SK-MEL-5 (cell line): ENCODE measurements around the genes ATXN1L and PMFBP1.

RAMPAGE:
- cytosol, long total RNA: no peak
- long total RNA: no peak
- nucleus, long total RNA: no peak
These were observed 2.7 kb downstream of the MARVELD3 start for GRCh38 chr16:71628686-71629173.

DNA sequence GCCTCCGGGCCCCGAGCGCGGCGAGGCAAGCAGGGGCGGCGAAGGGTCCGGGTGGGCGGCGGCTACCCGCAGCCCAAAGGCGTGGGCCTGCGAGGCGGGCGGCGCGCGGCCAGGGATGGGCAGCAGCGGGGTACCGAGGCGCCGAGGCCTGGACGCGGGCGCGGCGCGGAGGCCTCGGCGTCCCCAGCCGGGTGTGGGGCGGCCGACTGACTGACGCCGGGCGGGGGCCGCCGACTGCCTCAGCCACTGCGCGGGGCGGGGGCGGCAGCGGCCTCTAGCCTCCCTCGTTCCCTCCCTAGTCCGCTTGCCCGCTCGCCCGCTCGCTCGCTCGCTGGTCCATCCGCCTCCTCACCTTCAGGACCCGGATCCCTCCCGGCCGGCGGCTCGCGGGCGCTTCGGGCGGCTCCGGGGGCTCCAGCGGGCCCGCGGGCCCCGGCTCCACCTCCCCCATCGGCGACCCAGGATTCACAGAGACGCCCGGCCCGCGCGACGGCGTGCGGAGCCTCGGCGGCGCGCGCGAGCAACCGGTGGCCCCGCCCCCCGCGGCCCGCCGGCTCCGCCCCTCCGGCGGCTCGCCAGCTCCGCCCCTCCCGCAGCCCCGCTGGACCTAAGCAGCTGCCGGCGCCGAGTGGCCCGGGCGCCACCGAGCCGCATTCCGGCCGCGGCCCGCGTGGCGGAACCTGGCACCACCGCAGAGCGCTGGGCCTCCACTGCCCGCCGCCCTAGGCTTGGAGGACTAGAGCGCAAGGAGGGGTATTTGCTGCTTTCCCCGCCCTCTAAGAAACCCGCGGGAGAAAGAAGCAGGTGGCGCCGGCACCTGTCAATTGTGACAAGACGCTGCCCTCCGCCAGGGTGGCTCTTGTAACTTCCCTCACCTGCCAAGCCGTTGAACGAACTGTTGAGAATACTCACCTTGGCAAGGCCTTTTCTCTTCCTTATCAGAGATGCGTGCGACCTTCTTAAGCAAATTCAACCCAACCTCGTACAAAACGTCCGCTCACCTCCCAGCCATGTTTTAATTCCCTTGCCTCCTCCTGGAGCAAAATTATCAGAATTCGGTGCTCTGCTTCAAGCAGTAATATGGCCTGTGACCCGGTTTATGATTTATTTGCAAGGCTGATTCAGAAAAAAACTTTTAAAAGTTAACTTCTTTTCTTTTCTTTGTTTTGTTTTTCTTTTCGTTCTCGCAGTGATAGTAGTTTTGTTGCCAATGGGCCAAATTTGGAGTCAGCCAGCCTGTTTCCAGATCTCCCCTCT is 656 bp downstream of the PHLPP2 start:
RAMPAGE:
- cytosol, long total RNA: no peak
- long total RNA: no peak
- nucleus, long total RNA: no peak

DNA sequence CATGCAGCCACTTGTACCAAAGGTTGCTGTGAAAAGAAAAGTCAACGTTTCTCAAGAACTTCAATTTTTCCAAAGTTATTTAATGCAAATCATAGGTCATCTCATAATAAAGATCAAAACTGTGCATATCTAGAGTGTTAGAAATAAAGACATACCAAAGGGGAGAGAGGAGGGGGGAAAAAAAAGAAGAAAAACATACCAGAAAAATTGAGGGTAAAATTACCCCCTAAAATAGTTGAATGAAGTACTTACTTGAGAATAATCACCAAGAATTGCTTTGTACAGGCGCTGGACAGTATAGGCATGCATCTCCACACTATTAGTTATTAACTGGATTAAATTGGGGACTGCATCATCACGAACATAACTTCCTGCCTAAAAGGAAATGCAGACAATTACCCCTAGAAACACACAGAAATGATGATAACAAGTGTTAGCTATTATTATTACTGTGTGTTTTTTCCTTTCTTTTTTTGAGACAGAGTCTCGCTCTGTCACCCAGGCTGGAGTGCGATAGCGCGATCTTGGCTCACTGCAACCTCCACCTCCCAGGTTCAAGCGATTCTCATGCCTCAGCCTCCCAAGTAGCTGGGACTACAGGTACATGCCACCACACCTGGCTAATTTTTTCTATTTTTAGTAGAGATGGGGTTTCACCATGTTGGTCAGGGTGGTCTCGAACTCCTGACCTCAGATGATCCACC is 25.6 kb upstream of the PHLPP2 start:
RAMPAGE:
- cytosol, long total RNA: no peak
- long total RNA: no peak
- nucleus, long total RNA: no peak

DNA sequence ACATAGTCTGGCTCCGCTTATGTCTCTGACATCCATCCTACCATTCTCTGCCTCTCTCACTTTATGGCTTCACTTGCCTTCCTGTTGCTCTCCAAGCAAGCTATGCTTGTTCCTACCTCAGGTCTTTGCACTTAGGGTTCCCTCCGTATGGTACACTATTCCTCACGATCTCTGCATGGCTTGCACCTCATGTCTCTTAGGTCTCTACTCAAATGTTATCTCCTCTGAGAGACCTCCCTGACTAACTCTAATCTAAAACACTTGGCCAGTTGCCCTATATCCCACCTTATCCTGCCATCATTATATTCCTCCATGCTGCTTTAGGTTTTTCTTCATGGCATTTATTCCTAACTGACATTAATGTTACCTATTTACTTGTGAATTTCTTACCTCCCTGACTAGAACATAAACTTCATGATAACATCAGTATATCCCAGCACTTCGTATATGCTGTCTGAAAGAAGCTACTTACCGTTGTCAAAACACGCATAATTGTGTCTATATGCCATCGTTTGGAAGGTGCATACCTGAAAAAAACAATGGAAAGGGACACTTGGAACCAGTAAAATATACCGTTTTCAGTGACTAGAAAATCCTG is 29.0 kb upstream of the PHLPP2 start:
RAMPAGE:
- cytosol, long total RNA: no peak
- long total RNA: no peak
- nucleus, long total RNA: no peak

DNA sequence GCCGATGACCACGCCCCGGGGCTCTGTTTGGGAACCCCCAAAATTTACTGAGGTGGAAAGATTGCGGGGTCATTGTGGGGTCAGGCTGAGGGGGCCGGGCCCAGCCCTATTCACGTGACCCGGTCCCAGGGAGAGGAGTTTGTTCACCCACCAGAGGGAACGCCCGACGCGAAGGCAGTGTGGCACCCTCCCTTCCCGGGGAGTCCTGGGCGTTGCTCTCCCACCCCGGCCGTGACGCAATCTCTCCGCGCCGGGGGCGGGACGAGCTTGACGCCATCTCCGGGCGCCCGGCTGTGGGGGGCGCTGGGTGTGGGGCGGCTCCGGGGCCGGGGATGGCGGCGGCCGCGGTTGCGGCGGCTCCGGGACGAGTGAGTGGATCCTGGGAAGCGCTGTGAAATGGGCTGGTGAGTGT is at the start of gene ATXN1L:
Gene ATXN1L (plus strand): TSS at position 276 of the 412 bp plus-strand sequence.
RAMPAGE:
- cytosol, long total RNA: no peak
- long total RNA: no peak
- nucleus, long total RNA: no peak

DNA sequence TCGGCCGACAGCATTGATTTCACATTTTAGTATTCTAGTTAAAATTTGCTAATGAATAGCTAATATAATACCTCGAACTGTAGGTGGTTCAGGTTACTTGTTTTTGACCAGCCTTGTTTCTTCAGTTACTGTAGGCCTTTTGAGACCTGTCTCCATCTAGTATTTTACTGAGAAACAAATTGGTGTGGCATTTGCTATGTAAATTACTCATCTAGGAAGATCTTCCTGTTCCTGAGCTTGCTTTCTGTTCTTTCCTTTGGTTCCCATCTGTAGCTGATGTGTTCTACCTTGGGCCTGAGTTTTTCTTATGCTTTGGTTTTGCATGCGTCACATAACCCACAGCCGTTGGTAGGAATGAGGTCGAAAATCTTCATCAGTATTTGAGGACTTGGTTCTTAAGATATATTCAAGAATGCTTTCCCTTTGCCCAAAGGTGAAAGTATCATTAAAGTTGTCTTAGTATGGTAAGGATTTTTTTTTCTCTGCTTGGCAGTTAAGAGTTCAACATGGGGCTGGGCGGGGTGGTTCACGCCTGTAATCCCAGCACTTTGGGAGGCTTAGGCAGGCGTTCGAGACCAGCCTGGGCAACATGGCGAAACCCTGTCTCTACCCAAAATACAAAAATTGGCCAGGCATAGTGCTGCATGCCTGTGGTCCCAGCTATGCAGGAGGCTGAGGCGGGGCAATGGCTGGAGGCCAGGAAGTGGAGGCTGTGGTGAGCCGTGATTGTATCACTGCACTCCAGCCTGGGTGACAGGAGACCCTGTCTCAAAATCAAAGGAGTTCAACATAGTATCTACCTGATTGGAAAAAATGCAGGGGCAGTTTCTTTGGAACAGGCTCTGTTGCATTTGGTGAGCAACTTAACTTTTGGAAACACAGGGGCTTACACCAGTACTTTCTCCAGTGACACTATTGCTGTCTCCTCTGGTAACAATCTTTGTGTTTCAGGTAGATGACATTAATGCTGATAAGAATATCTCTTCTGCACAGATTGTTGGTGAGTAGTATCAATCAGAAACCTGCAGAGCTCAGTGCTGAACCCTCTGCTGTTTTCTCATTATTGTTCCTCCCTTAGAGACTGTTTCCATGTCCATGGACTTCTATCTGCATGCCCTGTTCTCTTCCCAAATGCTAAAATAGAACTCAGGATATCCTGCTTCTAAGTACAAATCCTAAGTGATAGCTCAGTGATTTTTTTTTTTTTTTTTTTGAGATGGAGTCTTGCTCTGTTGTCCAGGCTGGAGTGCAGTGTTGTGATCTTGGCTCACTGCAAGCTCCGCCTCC is 28.9 kb downstream of the IST1 start:
RAMPAGE:
- cytosol, long total RNA: no peak
- long total RNA: no peak
- nucleus, long total RNA: no peak

GRCh38 chr16:71926847-71927314 is 31.6 kb downstream of the IST1 start:
RAMPAGE:
- cytosol, long total RNA: no peak
- long total RNA: no peak
- nucleus, long total RNA: no peak

DNA sequence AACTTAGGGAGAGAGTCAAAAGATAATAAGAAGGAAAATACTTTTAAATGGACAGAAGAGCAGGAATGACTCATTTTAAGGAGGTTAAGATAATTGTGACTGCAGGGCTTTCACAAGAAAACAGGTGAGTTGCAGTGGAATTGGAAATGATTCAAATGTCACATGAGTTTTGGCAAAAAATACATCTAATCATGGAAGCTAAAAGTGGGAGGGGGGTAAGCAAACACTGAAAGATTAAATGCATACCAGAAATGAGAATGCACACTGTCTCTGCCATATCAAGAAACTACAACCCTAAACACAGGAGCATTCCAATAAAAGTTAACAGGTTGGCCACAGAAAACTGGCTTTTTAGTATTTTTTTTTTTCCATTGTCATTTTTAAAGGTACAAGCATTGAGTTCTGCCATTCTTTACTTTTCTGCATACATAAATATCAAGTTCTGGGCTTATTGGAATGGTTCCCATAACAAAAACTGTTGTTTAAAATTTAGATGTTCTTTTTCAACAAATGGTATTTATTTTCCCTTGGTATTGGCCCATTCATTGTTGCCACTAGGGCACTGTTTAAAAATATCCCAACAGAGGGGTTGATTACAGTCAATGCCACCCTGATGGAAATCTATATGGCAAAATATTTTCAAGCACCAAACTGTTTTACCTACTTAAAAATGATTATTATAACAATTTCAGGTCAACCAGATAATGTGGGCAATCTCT is 35.1 kb downstream of the IST1 start:
RAMPAGE:
- cytosol, long total RNA: no peak
- long total RNA: no peak
- nucleus, long total RNA: no peak

DNA sequence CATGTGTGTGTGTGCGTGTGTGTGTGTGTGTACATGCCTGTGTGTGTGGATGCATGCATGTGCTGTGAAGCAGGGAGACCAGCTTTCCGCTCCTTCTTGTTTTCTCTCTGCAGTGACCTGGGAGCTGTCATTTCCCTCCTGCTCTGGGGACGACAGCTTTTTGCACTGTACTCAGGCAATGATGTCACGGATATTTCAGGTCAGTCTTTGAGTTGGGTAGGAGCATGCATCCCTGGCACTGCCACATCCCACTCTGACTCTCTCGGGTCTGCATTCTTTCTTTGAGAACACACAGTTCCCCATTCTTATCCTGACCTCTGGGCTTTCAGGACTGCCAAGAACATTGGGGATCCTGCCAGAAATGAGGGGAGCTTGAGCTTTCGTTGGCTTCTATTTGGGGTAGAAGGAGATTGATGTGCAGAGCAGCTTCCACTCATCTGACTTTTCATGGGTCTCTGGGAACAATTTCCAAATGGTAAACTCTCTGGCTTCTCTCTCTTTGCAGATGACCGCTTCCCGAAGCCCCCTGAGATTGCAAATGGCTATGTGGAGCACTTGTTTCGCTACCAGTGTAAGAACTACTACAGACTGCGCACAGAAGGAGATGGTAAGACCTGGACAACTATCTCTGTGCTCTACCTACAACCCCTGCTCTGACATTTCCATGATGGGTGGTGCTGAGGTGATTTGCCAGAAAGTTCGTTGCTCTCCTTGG is 10.9 kb downstream of the HPR start:
RAMPAGE:
- cytosol, long total RNA: no peak
- long total RNA: no peak
- nucleus, long total RNA: no peak

GRCh38 chr16:72098702-72099369 is 5.2 kb downstream of the DHX38 start:
RAMPAGE:
- cytosol, long total RNA: no peak
- long total RNA: no peak
- nucleus, long total RNA: no peak

DNA sequence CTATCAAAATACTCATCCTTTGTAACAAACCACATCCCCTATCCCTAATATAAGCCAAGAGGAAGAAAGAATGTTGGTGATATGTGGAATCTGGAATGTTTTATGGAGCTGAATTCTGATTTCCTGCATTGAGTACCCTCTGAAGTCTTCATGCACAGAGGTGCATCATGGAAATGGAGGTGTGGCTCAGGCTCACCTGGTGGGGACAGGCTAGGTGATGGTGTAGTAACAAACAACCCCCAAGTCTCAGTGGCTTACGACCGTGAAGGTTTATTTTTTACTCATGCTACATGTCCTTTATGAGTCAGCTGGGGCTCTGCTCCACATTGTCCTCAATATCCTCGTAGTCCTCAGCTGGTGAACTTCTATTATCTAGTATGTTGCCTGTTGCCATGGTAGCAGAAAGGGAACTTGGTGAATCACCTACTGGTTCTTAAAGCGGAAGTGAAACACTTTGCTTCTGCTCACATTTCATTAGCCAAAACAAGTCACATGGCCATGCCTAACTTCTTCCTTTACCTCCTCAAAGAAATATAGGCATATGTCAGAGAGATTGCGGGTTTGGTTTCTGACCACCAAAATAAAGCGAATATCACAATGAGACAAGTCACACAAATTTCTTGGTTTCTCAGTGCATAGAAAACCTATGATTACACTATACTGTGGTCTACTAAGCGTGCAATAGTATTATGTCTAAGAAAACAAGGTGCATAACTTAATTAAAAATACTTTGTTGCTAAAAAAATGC is at the start of gene PMFBP1:
Gene PMFBP1 (minus strand): TSS at position 75 of the 748 bp plus-strand sequence.
RAMPAGE:
- cytosol, long total RNA: no peak
- long total RNA: no peak
- nucleus, long total RNA: no peak

DNA sequence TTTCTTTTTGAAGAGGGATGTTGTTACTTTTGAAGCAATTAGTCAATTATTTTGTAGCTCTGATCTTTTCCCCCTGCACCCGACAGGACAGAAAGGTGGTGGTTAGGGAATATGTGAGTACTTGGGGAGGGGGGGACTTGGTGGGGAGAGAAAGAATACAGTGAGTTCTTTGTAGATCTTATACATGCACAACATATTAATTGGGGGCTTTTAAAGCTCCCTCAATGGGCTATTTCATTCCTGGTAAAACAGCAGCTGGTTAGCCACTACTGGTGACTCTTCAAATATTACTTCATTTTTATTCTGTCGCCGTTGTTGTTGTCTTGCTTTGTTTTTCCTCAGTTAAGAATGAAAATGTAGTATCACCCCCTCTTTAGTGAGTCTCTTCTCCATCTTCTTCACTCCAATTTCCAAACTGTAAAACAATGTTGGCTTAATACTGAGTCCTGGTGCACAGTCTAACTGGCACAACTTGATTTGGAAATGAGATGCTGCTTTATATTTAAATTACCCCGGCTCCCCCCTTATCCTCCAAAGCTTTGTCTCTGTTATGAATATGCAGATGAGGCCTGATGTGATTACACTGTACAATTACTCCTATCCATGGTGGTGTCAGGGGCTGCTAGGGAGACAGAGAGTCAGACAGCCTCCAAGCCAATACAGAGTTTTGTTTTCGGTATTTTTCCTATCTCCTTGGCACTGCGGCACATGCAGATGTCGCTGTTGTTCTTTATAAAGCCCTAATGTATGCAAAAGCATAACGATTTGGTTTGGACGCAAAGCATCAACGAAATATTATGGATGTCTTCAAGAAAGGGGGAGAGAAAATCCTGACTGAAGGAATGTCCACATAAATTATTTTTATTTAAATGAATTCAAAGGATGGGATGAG is 256.9 kb upstream of the PMFBP1 start:
RAMPAGE:
- cytosol, long total RNA: no peak
- long total RNA: no peak
- nucleus, long total RNA: no peak

DNA sequence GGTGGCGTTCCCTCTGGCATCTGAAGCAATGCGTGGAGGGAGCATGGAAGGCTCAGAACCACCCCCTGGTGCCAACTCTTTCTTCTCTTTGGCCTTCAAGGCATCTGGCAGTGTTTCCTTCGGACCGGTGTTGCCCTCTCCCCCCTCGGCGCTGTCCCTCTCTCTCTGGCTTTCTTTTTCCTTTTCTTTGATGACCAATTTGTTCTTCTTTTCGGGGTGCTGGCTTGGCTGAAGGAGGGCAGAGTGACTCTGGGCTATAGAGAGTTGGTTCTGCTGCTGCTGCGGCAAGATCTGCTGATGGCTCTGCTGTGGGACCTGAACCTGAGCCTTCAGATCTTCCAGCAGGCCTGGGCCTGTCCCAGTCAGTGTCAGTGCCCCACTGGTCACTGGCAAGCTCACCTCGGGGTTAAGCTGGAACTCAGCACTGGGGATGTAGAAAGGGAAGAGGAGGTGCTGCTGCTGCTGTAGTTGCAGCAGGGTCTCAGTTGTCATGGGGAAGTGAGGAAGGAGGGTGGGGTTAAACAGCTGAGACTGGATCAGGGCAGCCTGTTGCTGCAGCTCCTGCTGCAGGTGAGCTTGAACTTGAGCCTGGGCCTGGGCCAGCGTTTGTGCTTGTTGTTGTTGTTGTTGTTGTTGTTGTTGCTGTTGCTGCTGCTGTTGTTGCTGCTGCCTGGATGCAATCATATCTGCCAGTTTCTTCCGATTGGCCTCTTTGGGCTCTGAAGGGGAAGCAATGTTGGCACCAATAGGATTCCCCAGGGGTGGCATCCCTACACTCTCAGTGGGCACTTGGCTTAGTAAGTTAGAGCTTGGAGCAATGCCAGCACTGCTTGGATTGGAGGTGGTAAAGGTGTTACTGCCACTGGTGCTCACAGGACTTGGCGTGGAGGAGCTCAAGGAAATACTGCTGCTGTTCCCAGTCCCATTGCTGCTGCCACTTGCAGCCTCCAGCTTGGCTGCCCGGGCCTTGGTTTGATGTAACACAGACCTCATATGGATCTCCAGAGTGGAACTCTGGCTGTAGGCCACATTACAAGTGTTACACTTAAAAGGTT is 250.8 kb downstream of the ZFHX3 start:
RAMPAGE:
- cytosol, long total RNA: no peak
- long total RNA: no peak
- nucleus, long total RNA: no peak

DNA sequence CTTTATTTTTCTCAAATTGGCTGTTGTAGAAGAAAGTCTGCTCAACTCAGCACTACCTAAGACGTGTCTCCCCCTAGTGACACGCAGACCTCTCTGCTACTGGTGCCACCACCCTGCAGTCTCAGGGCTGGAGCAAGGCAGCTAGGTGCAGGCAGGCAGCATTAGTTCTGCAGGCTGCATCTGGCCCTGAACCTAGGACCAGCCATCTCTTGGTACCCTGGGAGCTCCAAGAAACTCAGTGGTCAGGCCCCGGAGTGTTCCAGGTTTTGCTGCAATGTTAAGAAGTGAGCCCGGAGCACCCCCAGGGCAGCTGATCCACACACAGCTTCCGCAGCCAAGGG is 200.7 kb downstream of the ZFHX3 start:
RAMPAGE:
- cytosol, long total RNA: no peak
- long total RNA: no peak
- nucleus, long total RNA: no peak

GRCh38 chr16:72853433-72854024 is 194.4 kb downstream of the ZFHX3 start:
RAMPAGE:
- cytosol, long total RNA: no peak
- long total RNA: no peak
- nucleus, long total RNA: no peak

GRCh38 chr16:72924917-72925593 is 122.9 kb downstream of the ZFHX3 start:
RAMPAGE:
- cytosol, long total RNA: no peak
- long total RNA: no peak
- nucleus, long total RNA: no peak

GRCh38 chr16:72952547-72952997 is 95.4 kb downstream of the ZFHX3 start:
RAMPAGE:
- cytosol, long total RNA: no peak
- long total RNA: no peak
- nucleus, long total RNA: no peak

DNA sequence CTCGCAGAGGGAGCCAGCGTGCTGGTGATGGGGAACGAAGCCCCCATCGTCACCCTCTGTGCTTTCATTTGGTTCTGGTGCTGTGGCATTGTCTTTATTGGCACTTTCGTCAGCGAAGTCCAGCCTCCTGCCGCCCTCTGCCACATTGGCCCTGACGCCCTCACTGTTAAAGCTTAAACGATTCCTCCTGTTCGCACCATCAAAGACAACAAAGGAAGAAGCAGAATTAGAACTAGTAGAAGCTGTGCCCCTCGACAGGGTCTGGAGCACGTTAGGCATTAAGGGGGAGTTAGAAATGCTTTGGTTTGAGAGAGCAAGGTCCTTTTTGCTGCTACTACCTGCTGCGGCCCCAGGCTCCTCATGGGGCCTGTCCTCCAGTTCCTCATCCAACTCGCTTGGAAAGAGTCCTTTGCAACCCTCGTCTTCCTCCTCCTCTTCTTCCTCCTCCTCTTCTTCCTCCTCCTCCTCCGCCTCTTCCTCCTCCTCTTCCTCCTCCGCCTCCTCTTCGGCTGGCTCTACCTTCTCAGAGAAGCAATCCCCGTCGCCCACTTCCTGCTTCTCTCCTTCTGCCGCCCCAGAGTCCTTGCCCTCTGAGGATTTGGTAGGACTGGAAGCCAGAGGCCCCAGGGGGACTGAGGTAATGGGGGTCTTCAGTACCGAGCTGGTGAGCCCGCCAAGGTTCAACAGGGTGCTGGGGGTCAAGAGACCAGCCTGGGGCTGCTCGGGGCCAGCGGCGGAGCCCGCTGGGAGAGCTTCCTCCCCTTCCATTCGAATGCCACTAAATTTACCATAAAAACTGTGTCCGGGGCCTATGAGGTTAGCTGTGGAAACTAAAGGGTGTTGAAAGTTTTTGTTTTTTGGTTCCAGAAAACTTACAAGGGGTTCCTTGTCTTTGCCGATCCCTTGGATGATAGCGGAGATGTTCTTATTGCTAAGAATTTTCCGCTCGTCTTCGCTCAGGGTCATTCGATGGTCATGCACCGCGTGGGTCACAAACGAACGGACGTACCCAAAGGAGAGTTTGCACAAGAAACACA is 89.3 kb downstream of the ZFHX3 start:
RAMPAGE:
- cytosol, long total RNA: no peak
- long total RNA: no peak
- nucleus, long total RNA: no peak

GRCh38 chr16:72974187-72974874 is 73.6 kb downstream of the ZFHX3 start:
RAMPAGE:
- cytosol, long total RNA: no peak
- long total RNA: no peak
- nucleus, long total RNA: no peak

RAMPAGE:
- cytosol, long total RNA: no peak
- long total RNA: no peak
- nucleus, long total RNA: no peak
These were observed 15.4 kb downstream of the ZFHX3 start for GRCh38 chr16:73032302-73033167.